ENCODE measurements around the genes CDHR4, INKA1, UBA7 and TUSC2.

- RRBS: no CpG with 5 or more reads among the region's 7 CpGs
These were observed at the start of gene CDHR4 for GRCh38 chr3:49799525-49800285. Gene CDHR4 (minus strand): TSS chr3:49799873.

DNA sequence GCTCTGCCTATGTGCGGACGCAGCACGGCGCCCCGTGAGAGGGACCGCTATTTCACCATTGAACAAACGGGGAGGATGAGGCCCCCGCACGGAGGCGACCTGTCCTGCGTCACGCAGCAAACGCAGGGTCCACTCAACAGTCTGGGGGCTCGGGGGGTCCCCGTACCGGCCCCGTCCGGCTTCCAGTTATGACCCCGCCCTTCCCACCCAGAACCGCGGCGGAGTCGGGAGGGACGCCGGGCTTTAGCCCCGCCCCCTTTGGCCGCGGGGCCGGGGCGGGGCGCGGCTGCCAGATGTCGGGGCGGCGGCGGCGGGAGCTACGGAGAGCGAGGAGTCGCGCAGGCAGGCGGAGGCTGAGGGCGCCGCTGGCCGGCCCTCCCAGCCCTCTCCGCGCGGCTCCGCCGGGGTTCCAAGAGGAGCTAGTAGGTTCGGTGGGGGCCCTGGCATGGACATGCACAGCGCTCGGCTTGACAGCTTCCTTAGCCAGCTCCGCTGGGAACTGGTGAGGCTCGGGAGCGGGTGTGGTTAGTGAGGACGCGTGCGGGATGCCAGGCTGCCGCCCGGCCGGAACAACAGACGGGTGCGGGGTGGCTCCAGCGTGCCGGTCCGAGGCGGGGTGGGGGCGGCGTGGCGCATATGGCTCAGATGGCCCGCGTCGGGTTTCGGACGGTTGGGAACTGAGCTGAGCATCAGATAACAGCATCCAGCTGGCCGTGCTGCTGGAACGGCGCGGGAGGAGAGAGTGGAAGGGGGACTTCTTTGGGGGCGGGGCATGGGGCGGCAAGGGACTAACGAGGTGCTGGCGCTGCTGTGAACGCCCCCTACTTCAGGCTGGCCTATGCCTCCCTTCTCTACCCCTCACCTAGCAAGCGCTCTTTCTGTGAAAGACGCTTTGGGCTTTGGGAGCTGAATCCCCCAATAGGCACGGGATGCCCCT is at the start of gene INKA1:
TSS of gene INKA1 (plus strand) at position 320 of the 937 bp plus-strand sequence.
- RRBS: under 1% methylated on average over 23 of the region's 88 CpGs

DNA sequence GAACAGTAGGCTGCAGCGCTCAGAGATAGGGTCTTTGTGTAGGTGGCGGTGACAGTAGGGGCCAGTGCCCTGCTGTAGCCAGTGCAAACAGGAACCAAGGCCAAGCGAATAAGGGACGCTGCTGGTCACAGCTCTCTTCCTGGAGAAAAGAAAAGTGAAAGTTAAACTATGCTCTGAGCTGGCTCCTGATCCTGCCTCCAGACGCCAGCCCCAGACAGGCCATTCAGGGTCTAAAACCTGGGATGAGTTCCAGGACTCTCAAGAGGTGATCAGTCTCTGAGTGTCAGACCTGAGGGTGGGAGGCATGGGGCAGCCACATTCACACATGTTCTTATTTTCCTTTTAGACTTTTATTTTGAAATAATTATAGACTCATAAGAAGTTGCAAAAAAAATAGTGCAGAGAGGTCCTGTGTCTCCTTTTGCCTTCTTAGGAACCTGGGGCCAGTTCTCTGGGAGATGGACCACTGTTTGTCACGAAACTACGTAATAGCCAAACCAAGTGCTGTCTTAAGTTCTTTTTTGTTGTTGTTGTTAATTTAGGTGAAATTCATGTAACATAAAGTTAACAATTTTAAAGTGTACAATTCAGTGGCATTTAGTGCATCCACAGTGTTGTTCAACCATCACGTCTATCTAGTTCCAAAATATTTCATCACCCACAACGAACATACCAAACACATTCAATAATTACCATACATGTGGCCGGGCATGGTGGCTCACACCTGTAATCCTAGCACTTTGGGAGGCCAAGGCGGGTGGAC is at the start of gene UBA7:
TSS of gene UBA7 (minus strand) at position 150 of the 763 bp plus-strand sequence.
- RRBS: no CpG with 5 or more reads among the region's 11 CpGs

- RRBS: no CpG with 5 or more reads among the region's 1 CpG
These were observed 31.2 kb upstream of the RBM5 start for GRCh38 chr3:50057611-50057875.

DNA sequence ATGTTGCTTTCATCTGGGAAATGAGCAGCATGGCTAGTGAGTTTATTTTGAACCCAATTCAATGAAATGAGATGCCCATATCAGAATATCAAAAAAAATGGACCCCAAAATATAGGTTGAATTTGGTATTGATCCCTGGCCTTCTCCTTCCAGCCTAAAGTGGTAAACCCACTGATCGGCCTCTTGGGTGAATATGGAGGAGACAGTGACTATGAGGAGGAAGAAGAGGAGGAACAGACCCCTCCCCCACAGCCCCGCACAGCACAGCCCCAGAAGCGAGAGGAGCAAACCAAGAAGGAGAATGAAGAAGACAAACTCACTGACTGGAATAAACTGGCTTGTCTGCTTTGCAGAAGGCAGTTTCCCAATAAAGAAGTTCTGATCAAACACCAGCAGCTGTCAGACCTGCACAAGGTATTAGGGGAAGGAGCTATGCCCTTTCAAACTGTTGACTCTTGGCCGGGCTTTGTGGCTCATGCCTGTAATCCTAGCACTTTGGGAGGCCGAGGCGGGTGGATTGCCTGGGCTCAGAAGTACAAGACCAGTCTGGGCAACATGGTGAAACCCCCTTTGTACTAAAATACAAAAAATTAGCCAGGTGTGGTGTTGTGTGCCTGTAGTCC is 22.5 kb upstream of the RBM5 start:
- RRBS: no CpG with 5 or more reads among the region's 6 CpGs

DNA sequence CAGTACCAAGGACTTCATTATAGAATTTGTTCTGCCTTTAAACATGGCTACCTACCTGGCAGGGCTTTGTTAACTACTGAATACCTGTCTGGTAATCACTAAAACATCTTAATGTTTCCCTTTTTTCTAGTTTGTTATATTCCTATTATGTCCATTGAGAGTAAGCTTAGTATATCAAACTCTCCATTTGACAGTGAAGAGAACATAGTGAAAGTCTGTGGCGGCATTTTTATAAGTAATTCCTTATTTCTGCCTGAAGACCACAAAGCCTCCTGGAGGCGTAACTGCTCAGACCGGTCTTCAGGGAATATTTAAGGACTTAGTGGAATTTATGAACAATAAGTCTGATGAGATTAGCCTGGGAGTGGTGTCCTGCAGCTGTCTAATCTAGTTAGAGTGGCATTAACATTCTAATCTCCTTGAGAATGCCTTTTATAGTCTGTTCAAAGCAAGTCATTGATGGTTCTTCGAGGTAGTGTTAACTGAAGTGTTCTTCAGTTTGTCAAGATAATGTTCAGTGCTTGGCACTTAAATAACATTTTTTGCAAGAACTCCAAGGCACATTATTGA is 12.1 kb downstream of the RBM5 start:
- RRBS: no CpG with 5 or more reads among the region's 4 CpGs

GRCh38 chr3:50102102-50102887 is 13.6 kb downstream of the RBM5 start:
- RRBS: no CpG with 5 or more reads among the region's 5 CpGs

DNA sequence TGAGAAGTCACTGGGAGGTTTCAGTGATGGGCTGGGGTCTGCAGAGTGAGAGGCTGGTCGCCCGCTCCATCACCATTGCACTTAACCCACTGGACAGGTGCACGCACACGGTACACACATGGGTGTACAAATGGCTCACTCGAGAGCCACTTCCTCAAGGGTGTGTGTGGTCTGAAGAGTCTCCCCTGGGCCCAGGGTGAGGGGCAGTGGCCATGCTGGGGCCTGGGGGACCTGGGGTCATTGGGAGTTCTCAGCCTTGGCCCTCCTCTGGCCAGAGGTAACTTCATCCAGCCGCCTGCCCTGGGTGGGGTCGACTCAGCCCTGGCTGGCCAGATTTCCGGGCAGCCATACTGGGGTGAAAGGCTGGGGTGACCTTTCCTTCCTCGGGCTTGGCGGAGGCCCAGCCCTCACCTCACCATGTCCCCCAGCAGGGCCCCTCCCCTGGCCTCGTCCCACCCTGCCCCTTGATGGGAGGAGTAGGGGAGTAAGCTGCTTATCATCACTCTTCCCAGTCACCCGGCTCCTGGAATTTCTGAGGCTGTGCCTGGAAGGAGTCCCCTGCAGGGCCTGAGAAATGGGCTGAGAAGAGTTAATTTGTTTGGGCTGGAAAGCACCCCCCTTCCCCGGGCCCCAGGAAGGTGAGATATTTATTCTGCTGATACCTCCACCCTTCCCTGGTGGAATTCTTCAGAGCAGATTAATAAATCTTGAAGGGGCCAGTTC is 5.4 kb downstream of the SEMA3F start:
- RRBS: 20% methylated on average over 2 of the region's 13 CpGs

DNA sequence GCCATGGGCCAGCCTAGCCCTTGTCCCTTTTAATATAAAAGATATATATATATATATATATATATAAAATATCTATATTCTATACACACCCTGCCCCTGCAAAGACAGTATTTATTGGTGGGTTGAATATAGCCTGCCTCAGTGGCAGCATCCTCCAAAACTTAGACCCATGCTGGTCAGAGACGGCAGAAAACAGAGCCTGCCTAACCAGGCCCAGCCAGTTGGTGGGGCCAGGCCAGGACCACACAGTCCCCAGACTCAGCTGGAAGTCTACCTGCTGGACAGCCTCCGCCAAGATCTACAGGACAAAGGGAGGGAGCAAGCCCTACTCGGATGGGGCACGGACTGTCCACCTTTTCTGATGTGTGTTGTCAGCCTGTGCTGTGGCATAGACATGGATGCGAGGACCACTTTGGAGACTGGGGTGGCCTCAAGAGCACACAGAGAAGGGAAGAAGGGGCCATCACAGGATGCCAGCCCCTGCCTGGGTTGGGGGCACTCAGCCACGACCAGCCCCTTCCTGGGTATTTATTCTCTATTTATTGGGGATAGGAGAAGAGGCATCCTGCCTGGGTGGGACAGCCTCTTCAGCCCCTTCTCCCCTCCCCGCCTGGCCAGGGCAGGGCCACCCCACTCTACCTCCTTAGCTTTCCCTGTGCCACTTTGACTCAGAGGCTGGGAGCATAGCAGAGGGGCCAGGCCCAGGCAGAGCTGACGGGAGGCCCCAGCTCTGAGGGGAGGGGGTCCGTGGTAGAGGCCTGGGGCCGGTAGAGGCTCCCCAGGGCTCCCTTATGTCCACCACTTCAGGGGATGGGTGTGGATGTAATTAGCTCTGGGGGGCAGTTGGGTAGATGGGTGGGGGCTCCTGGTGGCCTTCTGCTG is 3.0 kb upstream of the GNAT1 start:
- RRBS: no CpG with 5 or more reads among the region's 10 CpGs

DNA sequence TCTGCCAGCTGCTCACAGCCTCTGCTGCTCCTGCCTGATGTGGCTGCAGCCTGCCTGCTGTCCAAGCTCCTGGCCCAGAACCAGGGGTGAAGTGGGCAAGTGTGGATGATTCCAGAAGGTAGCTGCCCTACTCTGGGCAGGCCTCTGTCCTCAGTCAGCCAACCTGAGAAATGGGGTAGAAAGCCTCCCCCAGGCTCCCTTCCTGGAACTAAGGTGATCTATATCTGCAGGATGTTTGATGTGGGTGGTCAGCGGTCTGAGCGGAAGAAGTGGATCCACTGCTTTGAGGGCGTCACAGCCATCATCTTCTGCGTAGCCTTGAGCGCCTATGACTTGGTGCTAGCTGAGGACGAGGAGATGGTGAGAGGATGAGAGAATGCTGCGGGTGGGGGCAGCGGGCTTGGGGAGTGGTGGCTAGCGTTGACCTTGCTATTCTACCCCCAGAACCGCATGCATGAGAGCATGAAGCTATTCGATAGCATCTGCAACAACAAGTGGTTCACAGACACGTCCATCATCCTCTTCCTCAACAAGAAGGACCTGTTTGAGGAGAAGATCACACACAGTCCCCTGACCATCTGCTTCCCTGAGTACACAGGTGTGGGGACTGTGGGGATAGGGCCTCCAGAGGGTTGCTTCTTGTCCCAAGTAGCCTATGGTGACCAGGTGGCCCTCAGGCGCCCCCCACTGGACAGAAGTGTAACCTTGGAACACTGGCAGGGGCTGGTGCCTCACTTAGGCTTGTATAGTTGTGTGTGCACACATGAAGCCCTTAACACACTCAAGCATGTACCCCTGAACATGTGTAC is 12.2 kb upstream of the SEMA3B start:
- RRBS: no CpG with 5 or more reads among the region's 13 CpGs

DNA sequence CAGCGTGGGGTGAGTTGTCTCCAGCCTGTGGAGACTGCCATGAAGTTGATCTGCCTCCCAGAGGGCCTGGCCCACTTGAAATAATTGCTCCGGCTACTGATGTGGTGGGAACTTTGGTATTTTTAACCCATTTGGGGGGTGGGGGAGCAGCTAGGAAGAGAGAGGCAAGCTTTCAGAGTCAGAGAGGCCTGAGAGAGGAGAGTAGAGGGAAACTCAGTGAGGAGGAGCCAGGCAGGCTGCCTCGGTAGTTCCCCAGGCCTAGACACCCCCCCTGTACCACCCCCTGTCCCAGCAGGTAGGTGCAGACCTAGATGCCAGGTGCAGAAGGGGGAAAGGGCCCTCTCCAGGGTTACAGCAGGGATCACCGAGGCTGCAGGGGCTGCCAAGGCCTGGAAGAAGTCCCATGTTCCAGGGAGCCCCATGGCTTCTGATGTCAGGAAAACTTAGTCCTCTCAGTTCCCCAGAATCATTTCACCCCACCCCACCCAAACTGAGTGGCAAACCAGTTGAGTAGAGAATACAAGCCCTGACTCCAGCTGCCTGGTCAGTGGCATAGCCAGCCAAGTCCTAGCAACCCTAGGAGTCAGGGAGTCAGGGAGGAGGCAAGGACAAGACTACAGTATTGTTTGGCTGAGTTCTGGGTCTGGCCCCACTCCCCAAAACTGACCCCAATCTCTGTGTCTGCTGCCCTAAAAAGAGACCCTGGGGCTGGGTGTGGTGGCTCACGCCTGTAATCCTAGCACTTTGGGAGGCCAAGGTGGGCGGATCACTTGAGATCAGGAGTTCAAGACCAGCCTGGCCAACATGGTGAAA is 7.4 kb upstream of the SEMA3B start:
- RRBS: no CpG with 5 or more reads among the region's 6 CpGs

- RRBS: no CpG with 5 or more reads among the region's 1 CpG
These were observed 5.0 kb downstream of the IFRD2 start for GRCh38 chr3:50287214-50287627.

- RRBS: 1% methylated on average over 40 of the region's 74 CpGs
These were observed 1.5 kb downstream of the HYAL2 start for GRCh38 chr3:50320956-50321618.

GRCh38 chr3:50327869-50328935 is at the start of gene TUSC2:
Gene TUSC2 (minus strand): TSS chr3:50328223.
- RRBS: 5% methylated on average over 14 of the region's 70 CpGs

DNA sequence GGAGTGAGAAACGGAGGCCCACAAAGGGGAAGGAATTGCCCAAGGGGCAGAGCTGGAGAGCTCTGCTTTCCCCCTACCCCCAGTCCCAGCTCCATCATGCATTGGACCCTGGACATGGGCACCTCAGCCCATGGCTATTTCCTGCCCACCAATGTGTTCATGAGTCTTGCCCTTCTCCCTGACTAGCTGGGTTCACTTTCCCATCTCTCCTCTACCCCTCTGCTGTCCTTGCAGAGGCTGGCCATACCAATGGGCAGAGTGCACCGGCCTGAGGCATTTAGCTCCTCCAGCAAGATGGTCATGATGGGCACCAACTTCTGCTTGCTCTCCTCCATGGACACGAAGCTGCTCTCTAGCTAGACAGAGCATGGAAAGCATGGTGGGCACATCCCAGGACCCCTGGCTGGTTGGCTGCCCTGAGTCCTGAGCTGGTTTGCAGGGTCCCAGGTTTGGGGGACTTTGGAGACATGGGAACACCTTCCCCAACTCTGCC is 1.4 kb downstream of the NPRL2 start:
- RRBS: no CpG with 5 or more reads among the region's 3 CpGs

- RRBS: 43% methylated on average over 4 of the region's 24 CpGs
These were observed 29.7 kb upstream of the TMEM115 start for GRCh38 chr3:50388896-50389455.

GRCh38 chr3:50517970-50518564 is 14.6 kb upstream of the CACNA2D2 start:
- RRBS: no CpG with 5 or more reads among the region's 9 CpGs

- RRBS: no CpG with 5 or more reads among the region's 6 CpGs
These were observed 2.6 kb downstream of the CISH start for GRCh38 chr3:50608690-50609558.

DNA sequence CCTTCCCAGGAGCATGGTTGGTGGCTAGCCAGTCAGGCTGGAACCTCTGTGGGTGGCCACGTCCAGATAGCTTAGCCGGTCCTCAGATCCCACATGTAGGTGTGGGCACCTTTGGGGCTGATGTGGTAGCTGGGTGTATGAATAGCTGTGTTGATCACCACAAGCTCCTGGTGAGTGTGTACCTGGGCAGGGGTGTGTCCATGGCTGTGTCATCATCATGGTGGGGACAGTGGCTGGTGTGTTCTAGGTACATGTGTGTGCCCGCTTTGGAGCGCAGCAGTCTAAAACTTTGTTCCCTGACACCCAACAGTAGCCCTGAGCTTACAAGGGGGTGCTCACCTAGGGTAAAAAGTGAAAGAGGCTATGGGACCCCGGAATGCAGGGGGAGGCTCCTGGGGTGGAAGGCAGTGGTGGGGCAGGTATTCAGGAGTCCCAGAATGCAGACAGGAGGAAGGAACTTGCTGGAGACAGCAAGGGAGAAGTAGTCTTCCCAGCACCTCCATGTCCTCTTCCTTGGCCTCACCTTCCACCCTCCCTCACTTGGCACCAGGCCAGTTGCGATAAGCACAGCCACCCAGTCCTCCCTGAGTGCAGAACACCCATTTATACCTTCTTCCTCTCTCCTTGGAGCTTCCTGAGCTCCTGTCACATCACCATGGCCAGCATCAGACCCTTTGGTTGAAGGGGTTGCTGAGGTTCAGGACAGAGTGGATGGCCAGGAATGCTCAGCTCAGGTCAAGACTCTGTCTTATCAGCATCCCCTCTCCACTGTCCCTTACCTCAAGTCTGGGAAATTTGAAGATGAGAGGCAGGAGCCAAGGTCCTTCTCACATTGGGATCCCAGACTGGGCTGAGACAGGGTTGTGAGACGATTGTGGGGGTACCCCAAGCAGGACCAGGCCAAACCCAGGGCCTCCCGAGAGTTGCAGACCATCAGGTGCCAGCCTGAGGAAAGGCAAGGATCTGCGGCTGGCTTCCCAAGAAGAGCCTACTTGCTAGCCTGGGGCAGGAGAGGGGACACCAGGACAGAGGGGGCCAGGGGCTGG is 1.1 kb downstream of the CISH start:
- RRBS: no CpG with 5 or more reads among the region's 9 CpGs

GRCh38 chr3:50612419-50613013 is 942 bp upstream of the CISH start:
- RRBS: 7% methylated on average over 2 of the region's 16 CpGs

All from hTERT-HM (cell line).